Measurements from ENCODE around the genes ZNF133, SLC24A3 and RIN2.

GRCh38 chr20:17855912-17856459 lies 112.6 kb downstream of the SNX5 start:
- RRBS, result no CpG with 5 or more reads among the region's 3 CpGs

DNA sequence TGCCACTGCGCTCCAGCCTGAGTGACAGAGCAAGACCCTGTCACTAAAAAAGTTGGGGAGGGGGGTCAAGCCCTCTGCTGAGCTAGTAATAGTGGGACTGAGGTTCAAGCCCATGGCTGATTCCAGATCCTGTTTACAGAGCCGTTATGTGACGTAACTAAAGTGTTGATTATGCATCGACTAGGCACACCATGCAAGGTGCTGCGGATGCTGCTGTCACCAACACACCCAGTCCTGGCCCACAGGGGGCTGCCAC lies 95.2 kb downstream of the SNX5 start:
- RRBS, result no CpG with 5 or more reads among the region's 5 CpGs

GRCh38 chr20:17882464-17882917 lies 86.1 kb downstream of the SNX5 start:
- RRBS, result no CpG with 5 or more reads among the region's 9 CpGs

DNA sequence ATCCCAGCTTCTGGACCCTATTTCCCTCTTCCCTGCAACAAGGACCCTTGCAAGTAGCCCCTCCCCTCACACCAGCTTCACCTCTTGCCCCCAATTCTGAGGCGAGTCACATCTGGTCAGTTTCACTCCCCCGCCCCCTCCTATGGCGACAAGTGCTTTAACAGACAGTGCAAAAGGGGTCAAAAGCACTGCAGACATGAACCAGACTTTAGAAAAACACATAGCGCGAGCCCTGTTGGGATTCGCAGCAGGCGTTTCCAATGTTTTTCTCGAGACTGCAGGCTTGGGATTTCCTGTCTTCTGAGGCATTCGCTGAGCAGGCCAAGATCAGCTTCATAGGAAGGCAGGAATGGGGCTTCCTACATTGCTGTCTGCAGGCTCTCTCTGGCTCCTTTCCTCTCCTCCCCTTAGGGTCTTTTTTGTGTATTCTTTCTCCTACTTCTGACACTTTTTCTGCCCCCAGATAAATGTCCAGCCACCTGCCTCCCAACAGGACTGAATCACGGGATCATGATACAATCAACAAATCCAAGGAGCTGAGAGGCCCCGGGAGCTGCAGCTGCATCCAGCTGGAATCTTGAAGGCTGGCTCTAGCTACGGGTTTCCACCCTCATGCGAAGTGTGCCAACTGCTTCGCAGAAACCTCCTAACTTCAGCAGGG lies 31.8 kb downstream of the SNX5 start:
- RRBS, result no CpG with 5 or more reads among the region's 14 CpGs

GRCh38 chr20:18005224-18006526 lies 36.9 kb downstream of the MGME1 start:
- RRBS, result no CpG with 5 or more reads among the region's 30 CpGs

GRCh38 chr20:18288010-18288663 lies at the start of gene ZNF133:
Gene ZNF133 (plus strand): TSS chr20:18288527.
- RRBS, result 2% methylated on average over 10 of the region's 50 CpGs

DNA sequence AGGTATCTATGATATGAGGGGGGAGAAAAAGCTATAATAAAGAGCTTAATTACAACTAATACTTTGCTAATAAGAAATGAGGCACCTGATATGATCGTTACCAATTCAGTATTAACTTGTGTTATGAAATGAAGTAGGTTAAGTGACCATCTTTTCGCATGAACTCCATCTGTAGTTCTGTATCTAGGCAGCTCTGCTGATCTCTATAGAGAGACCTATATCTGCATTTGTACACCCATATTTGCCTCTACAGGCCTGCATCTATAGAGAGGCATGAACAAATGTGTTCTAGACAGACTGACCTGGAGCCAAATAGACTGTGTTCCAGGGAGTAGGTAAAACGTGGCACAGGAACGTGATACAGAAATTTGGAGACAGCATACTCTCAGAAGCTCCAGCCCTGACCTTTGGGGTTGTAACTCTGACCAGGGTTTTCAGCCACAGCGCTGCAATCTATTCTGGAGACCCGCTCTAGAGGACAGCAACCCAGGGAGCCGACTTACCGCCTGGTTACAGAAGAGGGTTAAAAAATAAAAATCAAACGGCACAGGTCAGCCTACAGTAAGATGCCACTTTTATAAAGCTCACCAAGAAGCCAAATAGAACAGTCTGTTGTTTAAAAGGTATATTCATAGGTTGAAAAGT lies 1.0 kb downstream of the RBBP9 start:
- RRBS, result no CpG with 5 or more reads among the region's 9 CpGs

DNA sequence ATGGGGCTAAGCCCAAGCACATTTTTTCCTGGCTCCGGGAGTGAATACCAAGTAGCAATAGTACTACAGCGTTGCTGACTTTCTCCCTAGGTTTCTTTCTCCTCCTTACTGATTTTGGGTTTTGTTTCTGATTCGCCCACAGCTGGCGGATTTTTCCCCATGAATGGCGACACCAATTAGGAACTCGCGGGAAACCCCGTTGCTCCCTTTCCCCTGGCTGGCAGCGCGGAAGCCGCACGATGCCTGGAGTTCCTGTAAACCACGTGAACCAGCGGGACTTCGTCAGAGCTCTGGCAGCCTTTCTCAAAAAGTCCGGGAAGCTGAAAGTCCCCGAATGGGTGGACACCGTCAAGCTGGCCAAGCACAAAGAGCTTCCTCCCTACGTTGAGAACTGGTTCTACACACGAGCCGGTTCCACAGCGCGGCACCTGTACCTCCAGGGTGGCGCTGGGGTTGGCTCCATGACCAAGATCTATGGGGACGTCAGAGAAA lies 3.3 kb upstream of the SEC23B start:
- RRBS, result 36% methylated on average over 6 of the region's 25 CpGs

DNA sequence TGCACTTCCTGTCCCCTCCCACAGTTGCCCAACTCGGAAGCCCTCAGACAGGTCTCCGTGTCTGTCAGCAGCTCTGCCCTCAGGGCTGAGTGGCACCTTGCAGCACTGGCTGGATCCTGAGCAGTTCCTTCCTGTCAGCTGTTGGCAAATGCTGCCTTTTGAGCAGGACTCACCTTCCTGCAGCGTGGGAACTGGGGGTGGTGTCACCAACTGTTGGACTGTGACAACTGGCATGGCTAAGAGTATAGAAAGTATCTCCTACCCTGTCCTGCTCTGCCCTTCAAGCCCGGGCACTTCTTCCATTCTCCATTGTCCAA lies 137.2 kb upstream of the SLC24A3 start:
- RRBS, result no CpG with 5 or more reads among the region's 4 CpGs

DNA sequence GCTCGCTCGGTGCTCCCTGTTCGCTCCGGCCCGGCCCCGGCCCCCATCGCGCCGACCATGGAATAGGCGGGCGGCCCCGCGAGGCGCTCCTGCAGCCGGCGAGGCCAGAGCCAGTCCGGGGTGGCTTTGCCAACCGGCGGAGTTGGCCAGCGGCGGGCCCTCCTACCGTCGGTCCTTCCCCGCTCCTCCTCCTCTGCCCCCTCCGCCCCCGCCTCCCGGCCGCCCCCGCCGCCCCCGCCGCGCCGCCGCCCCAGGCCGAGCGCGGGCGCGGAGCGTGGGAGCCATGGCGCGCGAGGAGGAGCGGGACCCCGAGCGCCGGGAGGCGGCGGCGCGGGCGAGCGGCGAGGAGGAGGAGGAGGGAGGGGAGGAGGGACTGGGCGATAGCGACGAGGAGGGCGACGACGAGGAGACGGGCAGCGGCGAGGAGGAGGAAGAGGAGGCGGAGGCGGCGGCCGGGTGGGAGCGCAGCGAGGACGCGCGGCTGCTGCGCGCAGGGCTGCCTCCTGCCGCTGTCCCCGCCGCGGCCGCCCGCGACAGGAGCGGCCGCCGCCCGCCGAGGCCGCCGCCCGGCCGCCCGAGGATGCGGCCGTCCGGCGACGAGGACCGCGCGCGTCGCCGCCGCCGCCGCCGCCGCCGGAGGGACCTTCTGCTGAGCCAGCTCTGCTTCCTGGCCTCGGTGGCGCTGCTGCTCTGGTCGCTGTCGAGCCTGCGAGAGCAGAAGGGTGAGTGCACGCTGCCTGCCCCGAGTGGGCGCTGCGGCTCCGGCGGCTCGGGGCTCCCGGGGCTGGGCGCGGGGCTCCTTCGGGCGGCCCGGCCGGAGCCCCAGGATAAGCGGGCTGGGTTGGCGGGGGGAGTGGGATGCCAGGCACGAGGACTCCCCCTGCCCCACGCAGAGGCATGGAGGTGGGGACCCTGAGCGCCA lies at the start of gene SLC24A3:
SLC24A3 (plus strand) TSS at position 380 of the 922 bp plus-strand sequence.
- RRBS, result 3% methylated on average over 37 of the region's 133 CpGs

DNA sequence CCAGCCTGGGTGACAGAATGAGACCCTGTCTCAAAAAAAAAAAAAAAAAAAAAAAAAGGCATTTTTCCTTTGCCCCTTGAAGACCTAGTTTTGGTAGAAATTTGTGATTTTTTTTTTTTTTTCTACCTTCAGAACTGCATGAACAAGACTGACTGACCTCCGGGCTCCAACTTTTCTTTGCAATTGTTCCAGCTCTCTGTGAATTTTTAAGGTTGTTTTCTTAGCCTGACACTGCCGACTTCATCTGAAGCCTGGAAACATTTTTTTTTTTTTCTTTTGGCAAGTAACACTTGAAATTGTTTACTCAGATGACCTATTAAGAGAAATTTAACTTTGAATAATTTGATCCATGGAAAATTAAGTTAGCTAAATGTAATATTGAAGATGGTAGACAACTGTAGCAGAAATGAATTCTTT lies 73.0 kb downstream of the SLC24A3 start:
- RRBS, result no CpG with 5 or more reads among the region's 2 CpGs

GRCh38 chr20:19328352-19329194 lies 116.1 kb downstream of the SLC24A3 start:
- RRBS, result no CpG with 5 or more reads among the region's 11 CpGs

DNA sequence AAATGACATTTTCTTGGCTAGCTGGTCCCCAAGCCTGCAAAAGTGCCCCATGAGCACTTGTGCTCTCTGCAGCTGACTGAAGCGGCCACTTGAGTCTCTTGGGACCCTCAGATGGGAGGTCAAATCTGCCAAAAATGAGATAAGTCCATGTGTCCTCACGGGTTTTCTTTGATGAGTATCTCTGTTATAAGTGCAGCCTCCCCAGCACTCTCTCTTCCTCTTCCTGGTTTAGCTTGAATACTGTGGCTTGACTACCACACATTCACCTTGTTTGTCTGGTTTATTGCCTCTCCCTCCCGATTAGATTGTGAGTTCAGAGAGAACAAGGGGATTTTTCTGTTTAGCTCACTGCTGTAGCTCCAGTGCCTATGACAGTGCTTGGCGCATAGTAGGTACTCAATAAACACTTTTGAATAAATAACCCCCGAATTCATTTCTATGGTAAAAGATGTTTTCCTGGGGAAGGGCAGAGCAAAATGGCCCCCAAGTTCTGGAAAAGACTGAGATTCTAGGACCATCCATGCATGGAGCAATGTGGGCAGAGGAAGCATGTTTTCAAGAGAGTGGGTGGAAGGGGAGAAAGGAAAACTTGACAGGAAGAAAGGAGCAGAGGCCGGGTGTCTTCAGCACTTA lies 6.9 kb upstream of the RIN2 start:
- RRBS, result no CpG with 5 or more reads among the region's 6 CpGs

DNA sequence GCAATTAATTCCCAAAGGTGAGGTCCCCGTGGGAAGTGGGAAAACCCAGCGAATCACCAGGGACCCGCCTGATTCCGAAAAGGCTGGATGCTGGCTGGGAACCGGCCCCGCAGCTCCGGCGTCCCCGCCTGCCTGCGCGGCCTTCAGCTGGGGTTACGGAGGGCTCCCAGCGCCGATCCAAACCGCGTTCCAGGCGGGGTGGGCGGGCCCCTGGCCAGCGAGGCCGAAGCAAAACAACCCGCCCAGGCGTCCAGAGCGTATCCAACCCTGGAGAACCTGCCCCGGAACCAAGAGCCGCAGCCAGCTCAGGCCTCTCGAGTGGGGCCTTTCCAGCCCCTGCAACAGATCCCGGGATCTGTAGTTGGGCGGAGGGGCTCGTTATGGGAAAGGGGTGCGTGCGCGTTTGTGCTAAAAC lies 704 bp upstream of the RIN2 start:
- RRBS, result 2% methylated on average over 4 of the region's 32 CpGs

DNA sequence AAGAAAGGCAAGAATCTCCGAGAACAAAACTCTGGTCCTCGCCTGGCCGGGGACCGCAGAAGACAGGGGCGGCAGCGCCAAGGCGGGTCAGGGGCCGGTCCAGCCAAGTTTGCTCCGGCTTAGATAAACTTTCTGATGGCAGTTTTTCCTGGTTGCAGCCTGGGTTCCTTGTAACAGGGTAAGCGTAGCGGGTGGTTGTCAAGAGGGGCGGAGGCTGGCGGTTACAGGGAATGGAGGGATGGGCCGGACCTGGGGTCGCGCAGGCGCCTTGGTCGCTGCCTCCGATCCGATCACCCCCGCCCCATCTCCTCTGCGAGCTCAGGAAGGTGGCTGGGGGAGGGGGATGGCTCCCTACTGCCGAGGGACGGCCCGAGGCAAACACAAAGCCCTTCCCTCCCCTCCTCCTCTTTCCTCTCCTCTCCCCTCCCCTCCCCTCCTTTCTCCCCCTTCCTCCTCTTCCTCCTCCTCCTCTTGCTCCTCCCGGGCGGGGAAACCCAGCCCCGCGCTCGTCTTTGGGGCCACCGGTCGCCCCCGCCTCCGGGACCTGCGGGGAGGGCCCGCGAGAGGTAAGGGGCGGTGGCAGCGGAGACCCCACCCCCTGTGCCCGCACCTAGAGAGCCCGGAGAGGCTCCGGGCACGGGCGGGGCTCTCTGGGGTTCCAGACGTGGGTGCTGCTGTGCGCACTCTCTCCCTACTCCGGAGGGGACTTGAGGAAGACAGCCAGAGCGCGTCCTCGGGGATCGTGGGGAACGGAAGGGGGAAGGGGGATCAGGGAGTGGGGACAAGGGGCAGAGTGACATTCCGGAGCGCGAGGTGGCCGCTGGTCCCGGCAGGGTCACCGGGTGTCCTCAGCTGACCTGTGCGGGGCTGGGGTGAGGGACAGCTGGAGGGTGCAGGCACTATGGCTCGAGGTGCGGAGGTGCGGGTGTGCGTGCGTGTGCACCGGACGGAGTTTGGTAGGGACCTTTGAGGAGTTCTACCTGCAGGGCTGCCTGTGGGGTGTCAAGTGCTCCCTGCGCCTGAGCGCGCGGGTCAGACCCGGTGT lies at the start of gene RIN2:
RIN2 (plus strand) TSS at position 497 of the 1,045 bp plus-strand sequence.
- RRBS, result 5% methylated on average over 30 of the region's 71 CpGs

- RRBS, result 3% methylated on average over 4 of the region's 13 CpGs
Measured at GRCh38 chr20:19784355-19785316, 26.6 kb downstream of the RIN2 start.

DNA sequence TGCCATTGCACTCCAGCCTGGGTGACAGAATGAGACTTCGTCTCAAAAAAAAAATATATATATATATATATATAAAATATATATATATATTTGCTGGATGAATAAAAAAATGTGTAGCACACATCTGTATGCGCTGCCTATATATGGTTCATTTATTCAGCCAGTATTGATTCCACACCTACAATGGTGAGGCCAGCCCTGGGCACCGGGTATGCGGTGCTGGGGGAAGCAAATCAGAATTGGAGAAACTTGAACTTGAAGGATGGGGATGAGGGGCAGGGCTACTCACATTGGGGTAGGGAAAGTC lies 113.0 kb upstream of the NAA20 start:
- RRBS, result no CpG with 5 or more reads among the region's 4 CpGs

GRCh38 chr20:19966902-19967198 lies 50.3 kb upstream of the NAA20 start:
- RRBS, result no CpG with 5 or more reads among the region's 1 CpG

- RRBS, result no CpG with 5 or more reads among the region's 6 CpGs
Measured at GRCh38 chr20:20018003-20018309, 794 bp downstream of the NAA20 start.